ENCODE data around the gene MAP3K20.

GRCh38 chr2:172487843-172488331 is 60.5 kb downstream of the ITGA6 start:
- PRO-cap: no peak
- RRBS: no CpG with 5 or more reads among the region's 3 CpGs

- PRO-cap: no peak
- RRBS: no CpG with 5 or more reads among the region's 6 CpGs
Observed at GRCh38 chr2:172497853-172498335, 58.0 kb upstream of the PDK1 start.

GRCh38 chr2:172862256-172862655 is 126.6 kb downstream of the RAPGEF4 start:
- PRO-cap: no peak
- RRBS: no CpG with 5 or more reads among the region's 3 CpGs

DNA sequence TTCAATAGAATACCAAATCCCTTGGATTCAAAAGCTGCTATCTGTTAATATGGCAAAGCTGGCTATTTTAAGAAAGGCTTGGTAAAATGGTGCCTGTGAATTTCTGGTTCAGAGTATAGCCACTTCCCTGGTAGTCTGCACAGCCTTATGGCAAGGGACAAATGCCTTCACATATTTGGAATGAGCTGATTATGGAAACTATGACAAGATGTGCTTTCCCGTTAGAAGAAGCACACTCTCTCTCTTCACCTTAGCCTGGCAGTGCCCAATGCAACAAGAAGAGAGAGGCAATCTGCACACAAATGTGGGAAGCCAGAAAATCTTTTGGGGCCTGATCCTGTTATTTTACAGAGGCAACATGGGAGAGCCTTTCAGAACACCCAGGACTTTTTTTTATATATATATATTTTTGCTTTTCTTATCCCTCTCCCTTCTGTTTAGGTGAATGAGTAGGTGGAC is 47.5 kb upstream of the MAP3K20 start:
- PRO-cap: no peak
- RRBS: no CpG with 5 or more reads among the region's 1 CpG

DNA sequence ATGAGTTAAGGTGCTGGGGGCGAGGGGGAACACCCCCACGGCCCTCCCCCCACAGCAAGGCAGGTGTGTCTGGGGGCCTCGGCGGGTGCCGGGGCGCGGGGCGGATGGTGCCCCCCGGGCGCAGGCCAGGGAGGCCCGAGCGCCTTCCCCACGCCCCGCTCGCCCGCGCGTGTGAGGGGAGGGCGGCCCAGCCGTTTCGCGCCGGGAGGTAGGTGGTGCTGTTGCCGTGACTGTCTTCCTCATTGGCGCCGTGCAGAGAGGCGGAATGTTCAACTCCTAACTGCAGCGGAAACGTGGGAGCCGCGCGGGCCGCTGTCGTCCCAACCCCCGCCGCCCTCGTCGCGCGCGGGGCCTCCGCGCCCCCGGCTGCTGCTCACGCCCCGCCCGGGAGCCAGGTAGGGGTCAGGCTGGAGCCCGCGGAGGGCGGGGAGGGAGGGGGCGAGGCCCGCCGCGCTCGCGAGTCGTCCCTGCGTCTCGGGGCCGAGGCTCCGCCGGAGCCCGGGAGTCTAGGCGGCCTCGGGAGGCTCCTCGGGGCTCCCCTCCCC is at the start of gene MAP3K20:
TSS of gene MAP3K20 (plus strand) at position 239 of the 545 bp plus-strand sequence.
- PRO-cap: bidirectional peak, plus-strand start at position 242 of the sequence, minus-strand start at position 171 of the sequence; bidirectional peak, plus-strand start at position 472 of the sequence, minus-strand start at position 368 of the sequence
- RRBS: 2% methylated on average over 24 of the region's 66 CpGs

DNA sequence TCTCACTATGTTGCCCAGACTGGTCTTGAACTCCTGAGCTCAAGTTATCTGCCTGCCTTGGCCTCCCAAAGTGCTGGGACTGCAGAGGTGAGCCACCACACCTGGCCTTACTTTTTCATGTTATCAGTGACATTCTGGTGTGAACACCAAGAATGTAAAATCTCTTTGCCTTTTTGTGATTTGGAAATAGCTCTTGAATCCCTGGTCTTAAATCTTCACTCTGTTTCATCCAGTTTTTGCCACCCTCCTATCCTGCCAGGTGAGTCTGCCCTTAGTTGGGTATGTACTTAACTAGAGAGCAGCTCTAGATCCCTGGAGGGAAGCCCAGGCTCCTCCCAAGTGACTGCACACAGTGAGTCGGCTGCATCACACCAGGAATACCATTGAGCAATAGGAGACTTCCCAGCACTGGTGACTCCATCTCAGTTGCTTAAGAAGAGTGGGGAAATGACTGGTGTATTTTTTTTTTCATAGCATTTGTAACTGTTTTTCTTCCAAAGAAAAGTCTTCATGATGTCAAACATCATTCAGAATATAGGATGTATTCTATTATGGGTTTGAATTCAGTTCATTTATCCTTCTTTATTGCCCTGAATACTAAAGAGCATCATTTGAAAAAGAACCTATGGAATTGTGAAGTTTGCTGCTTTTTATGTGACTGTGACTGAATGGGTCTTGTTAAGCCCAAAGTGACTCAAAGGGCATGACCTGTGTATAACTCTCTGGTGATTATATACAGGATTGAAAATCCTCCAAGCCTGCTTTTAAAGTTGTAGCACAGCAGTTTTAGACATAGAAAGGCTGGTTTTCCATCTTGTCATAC is 84.1 kb downstream of the MAP3K20 start:
- PRO-cap: no peak
- RRBS: no CpG with 5 or more reads among the region's 1 CpG

DNA sequence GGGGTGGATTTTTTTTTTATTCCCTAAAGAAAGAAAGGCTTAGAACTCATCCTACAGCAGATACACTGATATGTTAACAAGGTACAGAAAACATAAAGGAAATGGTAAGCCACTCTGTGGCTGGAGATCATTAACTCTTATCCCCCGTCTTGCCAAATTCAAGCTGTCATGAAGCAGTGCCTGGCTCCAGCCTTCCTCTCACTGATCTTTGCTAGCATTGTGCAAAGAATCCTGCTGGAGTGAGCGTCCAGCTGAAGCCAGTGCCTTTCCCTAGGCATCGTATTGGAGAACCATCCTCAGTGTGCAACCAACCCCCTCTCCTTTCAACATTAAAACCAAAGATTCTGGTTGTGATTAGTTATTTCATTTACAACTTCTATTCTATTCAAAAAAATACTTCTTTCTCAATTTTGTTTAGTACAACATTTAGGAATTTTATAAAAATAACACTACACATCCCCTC is 127.3 kb upstream of the CDCA7 start:
- PRO-cap: no peak
- RRBS: no CpG with 5 or more reads among the region's 3 CpGs

DNA sequence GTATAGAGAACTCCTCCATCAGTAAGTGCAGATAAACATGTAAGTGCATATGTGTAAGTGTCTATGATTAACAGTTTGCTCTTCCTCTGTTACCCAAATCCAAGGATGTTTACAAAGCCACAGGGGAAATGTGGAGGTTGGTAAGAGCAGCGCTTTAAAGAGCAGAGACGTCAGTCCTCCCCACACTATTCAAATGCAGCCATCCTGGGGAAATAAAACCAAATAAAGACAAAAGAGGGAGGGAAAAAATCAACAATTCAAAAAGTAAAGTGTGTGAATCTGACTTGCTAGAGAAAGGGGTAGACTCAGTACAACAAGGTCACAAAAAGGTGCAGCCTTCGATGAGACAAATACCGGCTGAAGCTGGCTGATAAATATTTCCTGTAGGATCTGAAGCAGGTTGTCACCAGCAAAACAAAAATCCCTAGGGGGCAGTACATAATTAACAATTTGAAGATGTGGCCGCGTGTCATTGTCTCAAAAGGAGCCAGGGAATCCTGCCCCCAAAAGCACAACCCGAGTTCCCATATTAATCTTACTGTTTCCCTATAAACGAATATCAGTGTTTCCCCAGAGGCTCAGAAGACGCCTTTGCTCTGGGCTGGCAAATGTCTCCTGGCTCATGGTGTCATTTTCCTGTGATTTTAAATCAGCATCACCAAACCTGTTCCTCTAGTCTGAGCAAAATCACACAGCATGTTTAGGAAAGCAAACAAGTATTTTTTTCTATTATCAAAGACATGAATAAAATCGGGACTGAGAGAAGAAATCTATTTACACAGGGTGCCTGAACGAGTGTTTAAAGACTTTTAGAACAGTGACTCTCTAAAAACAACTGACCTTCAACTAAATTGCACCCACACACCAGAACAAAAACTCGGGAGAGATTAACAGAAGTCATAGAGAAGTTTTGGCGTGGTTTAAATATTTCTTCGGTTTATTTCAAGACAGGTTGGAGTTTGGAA is 216.7 kb downstream of the CDCA7 start:
- PRO-cap: no peak
- RRBS: no CpG with 5 or more reads among the region's 14 CpGs

- PRO-cap: no peak
- RRBS: no CpG with 5 or more reads among the region's 6 CpGs
Observed at GRCh38 chr2:173794128-173794468, 171.1 kb downstream of the SP3 start.

- PRO-cap: no peak
- RRBS: no CpG with 5 or more reads among the region's 6 CpGs
Observed at GRCh38 chr2:173943156-173943940, 21.8 kb downstream of the SP3 start.

DNA sequence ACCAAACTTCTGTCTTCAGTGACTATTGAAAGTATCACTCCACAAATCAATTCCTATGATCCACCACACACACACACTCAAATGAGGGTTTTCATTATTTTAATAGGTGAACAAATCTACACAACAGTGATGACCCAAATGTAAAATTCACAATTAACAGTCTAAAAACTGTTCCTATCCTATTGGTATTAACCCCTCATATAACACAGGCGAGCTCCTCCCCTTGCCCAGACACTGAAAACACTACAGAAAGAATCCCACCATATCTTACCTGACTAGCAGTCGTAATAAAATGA is 2.5 kb downstream of the SP3 start:
- PRO-cap: no peak
- RRBS: no CpG with 5 or more reads among the region's 2 CpGs

DNA sequence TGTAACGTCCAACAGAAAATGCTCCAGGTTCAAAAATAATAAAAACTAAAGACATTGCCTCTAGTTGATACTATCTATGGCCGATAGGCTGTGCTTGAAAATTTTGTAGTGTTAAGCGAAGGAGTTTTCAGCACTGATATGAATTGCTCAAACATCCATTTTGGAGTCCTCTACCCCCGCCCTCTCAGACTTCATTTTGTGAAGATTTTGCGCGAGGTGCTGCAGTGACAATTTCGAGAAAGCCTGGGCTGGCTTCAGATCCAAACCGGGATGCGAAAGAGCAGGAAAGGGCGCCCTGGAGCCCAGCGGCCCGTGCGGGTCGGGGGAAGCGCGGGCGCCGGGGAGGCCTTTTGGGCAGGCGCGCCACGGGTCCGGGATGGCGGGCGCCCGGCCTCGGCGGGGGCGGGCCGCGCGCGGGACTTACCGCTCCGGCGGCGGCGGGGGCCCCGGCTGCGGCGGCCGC is 1.8 kb downstream of the SP3 start:
- PRO-cap: bidirectional peak, plus-strand start at position 257 of the sequence, minus-strand start at position 319 of the sequence
- RRBS: 2% methylated on average over 21 of the region's 41 CpGs

DNA sequence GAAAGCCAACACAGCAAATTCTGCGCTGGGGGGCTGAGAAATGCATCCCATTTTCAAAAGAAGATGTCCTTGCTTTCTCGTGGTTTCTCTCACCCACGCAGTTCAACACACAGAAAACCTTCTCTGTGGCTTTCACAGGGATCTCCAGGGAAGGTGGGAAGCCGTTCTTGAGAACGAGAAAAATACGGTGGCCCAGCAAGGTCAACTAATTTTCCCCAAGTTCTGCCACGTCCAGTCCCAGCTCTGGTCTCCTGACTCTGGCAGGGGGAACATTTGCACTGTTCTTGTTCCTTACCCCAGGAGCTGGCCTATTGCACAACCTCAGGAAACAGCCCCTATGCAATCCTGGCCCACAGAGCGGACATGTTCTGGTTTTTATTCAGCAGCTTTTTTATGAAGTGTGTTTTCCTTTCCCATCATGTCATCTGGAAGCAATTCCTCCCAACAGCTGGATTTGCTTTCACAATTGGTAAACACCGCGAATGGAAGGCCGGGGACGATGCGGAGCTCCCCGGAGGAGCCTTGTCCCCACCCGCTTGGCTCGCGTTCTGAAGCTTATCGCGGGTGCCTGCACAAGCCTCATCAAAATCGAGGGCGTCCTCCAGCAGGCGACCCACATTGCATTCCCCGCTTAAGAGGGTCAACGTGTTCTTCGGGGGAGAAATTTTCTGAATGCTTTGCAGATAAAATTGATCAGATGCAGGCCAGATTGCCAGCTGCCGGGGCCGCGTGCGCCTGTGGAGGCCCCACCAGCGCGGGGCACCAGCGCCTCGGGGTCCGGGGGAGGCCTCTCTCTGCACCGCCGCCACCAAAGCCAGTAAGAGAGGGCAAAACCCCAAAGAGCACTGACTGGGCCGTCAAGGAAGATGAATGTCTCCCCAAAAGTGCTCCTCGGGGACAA is 60.1 kb upstream of the SP3 start:
- PRO-cap: bidirectional peak, plus-strand start at position 707 of the sequence, minus-strand start at position 259 of the sequence
- RRBS: 59% methylated on average over 9 of the region's 38 CpGs

GRCh38 chr2:174335590-174336226 is 954 bp downstream of the SP9 start:
- PRO-cap: no peak
- RRBS: 7% methylated on average over 20 of the region's 56 CpGs

DNA sequence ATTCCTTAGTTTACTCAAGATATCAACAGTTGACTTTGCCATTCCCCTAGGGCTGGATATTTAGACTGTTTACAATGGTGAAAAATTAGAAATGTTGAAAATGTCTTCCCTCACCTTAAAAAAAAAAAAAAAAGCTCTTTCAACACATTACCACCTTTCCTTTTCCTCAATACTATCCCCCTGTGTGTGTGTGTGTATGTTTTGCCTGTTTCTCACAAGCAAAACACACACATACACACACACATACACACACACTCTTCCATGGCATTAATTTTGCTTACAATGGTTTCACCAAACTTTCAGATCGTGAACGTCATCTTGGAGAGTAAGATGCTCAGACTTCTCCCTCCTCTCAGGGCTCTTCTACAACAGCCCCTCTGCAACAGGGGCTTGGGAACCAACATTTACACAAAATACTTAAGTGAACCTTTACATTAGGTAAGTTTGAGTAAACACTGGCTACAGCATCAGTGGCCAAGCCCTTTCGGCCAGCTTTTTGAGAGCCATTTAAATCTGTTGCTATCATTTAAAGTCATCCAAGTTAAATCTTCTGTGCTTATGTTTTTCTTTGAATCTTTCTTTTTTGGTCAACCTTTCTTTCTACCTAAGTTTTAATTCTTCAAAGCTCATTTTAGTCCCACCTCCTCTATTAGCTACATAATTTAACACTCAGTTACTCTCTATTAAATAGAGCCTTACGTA is 21.7 kb downstream of the CIR1 start:
- PRO-cap: no peak
- RRBS: no CpG with 5 or more reads among the region's 4 CpGs

GRCh38 chr2:174555252-174556096 is 42.1 kb downstream of the WIPF1 start:
- PRO-cap: no peak
- RRBS: no CpG with 5 or more reads among the region's 3 CpGs

GRCh38 chr2:174588674-174589511 is 8.7 kb downstream of the WIPF1 start:
- PRO-cap: no peak
- RRBS: no CpG with 5 or more reads among the region's 7 CpGs

- PRO-cap: no peak
- RRBS: no CpG with 5 or more reads among the region's 4 CpGs
Observed at GRCh38 chr2:174590521-174590833, 7.1 kb downstream of the WIPF1 start.

- PRO-cap: no peak
- RRBS: no CpG with 5 or more reads among the region's 2 CpGs
Observed at GRCh38 chr2:174595887-174596243, 1.7 kb downstream of the WIPF1 start.

DNA sequence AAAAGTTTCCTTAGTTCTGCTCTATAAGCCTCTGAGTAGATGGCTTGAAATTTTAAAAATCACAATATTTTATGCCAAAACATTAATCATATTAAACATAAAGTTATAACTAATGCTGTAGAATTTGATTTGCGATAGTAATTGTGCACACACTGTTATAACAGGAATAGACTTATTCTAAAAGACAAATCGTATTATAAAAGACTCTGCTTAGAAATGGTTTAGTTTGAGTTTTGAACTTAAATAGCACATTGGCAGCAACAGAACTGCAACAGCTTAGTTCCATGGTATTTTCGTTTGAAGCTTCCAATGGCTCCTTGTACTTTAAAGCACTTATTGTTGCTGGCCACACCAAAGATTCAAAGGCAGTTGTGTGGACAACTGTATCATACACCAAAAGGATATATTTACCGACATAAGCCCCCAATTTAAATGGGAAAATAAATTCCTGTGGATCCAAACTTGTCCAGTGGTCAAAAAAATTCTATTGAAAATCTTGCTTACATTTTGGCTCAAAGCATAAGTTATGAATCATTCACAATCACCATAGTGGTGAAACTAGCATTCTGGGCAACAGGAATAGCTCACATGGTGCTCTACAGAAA is 612 bp downstream of the WIPF1 start:
- PRO-cap: no peak
- RRBS: no CpG with 5 or more reads among the region's 4 CpGs

Data from kidney (tissue), 2 donors.